OCI-LY7 (cell line): Measurements from ENCODE around the genes TMEM25 and HYOU1.

GRCh38 chr11:118495481-118495837 is 31.8 kb upstream of the TTC36 start:
- PRO-cap = no peak
- RAMPAGE, long total RNA = no peak

- PRO-cap = bidirectional peak, plus-strand start at chr11:118531202, minus-strand start at chr11:118531126
- RAMPAGE, long total RNA = no peak
Observed at GRCh38 chr11:118530814-118531443, at the start of gene TMEM25. Gene TMEM25 (plus strand): TSS chr11:118531192.

DNA sequence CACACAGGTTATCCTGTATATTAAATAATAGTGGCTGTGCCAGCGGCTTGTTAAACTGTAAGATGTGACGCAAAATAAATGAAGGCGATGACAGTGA is 220 bp upstream of the ARCN1 start:
- PRO-cap = no peak
- RAMPAGE, long total RNA = no peak

- PRO-cap = no peak
- RAMPAGE, long total RNA = no peak
Observed at GRCh38 chr11:118715098-118716111, 36.0 kb upstream of the TREH start.

DNA sequence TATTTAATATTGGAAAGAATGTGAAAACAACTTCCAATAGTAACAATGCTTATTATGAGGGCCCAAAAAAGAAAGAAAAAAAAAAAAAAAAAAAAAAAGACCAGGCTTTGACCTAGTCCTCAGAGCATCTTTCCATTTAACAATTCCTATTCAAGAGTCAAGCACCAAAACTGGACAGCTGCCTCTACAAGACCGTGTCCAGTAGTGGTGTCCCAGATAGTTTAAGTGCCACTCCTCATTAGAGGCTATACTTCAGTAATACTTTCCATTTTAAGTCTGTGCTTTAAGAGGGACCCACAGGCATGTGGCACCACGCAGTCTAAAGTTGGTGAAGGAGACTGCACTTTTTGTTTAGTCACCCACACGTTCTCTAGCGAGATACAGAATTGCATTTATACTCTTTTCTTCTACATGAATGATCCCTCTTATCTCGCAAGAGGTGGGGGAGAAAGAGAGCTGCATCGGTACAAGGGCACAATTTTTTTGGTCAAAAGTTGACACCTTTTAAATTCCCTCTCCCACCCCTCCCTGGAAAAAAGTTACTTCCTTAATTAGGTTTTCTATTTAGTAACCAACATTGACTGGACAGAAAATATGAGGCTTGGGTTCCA is 41.6 kb downstream of the DDX6 start:
- PRO-cap = no peak
- RAMPAGE, long total RNA = no peak

GRCh38 chr11:118822949-118823317 is 32.0 kb upstream of the DDX6 start:
- PRO-cap = no peak
- RAMPAGE, long total RNA = no peak

- PRO-cap = bidirectional peak, plus-strand start at chr11:118892775, minus-strand start at chr11:118892468
- RAMPAGE, long total RNA = start-site peak on the plus strand at chr11:118892744-118892778, 37 and 14 reads in 2 replicates
Observed at GRCh38 chr11:118892225-118893053, 8.7 kb downstream of the CXCR5 start.

DNA sequence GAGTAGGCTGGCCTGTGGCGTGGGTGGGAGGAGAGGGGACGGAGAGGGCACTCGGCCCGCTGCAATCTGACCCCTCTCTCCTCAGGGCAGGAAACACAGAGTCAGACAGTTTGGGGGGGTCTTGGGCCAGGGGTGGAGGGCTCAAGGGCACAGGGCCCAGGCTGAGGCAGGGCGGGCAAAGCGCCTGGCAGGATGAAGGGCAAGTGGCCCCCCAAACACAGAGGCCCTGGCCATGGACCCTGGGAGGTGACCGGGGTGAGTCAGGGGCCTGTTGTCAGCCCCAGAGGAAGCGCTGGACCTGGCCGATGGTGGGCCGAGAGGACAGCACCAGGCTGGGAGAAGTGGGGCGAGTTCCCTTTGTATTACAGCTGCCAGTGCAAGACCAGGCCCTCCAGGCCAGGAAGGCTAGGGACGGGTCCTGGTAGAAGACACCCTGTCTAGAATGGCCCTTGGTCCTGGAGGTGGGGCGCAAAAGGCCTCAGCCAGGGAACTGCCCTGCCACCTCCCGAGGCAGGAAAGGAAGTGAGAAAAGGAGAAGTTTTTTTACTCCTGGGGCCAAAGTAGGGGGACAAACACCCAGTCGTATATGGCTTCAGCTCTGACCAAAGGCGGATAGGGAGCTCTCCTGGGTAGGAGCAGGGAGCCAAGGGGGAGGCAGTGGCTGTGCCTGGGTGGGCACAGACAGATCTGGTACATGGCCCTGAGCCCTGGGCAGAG is 12.8 kb downstream of the CXCR5 start:
- PRO-cap = no peak
- RAMPAGE, long total RNA = no peak

DNA sequence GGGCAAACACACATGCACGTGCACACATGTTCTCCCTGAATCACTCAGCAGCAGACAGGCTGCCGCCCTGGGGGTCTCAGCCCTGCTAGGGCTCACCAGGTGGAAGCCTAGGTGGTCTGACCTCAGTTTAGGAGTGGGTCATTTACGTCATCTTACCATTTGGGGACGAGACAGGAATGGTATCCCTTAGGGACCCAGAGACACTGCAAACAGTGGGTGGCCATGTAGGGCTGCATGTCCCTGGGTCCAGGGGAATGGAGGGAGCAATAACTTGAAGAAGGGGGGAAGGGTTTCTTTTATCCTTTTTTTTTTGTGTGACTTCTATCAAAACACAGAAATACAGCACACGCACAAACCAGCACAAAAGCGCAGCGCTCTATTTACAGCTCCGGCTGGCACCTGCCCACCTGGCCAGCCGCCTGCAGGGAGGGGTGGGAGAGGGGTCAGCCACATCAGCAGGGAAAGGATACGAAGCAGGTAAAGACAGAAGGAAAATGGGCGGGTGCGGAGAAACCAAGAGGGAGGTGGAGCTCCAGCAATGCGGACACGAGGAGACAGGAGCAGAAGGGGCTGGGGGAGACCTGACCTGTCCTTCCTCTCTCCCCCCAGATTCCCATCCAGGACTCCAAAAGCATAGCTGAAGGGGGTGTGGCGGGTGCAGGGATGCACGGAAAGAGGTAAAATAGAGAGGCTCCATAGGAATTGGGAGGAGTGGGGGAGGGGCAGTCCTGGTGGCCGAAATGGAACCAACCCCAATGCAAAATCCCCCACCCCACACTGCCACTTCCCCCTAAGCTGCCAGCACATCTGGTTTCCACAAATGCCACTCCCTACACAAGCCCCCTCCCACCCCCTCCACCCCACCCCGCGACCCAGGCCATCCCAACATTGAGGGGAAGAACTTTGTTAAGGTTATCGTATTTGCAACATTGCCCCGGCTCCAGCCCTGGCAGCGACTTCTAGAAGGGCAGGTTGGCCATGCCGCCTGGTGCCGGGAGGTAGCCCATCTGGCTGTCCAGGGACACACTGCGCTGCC is 14.1 kb downstream of the CXCR5 start:
- PRO-cap = no peak
- RAMPAGE, long total RNA = no peak

- PRO-cap = bidirectional peak, plus-strand start at chr11:118914637, minus-strand start at chr11:118914533
- RAMPAGE, long total RNA = no peak
Observed at GRCh38 chr11:118914155-118914993, 11.4 kb downstream of the BCL9L start.

DNA sequence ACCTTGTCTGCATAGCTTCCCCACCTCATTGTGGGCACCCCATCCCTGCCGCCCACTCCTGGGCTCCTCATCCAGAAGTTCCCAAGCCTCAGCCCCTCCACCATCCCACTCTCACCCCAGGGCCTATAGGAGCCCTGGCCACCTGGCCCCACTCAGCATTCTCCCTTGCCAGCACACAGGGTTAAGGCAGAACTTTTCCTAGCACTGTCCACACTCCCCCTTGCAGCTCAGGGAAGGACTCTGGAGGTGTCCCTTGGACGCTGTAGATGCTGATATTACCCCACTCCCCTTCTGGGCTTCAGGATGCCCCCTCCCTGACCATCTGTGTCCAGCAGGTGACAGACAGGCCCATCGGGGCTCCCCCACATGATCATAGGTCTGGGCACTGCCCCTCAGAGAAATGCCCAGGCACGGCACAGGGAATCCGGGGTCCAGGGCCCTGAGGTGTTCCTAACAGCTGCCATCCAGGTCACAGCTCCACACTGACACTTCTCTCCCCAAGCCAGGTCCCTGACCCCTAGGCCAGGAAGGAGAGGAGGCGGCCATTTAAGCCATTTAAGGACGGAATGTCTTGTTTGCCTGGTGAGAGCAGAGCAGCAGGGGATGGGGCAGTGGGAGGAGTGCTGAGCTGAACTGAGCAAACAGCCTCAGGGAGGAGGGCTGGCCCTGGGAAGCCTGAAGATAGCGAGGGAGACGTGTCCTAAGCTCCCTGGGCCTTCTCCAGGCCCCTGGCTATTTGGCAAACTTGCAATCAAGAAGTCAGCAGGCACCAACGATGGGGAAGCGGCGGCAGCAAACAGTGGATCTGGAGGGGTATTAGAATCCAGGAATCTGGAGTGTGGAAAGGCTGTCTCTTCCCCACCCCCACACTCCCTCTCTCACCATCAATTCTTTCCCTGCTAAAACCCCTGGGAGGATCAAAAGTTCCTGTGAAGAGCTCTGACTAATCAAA is 9.1 kb downstream of the BCL9L start:
- PRO-cap = no peak
- RAMPAGE, long total RNA = no peak

DNA sequence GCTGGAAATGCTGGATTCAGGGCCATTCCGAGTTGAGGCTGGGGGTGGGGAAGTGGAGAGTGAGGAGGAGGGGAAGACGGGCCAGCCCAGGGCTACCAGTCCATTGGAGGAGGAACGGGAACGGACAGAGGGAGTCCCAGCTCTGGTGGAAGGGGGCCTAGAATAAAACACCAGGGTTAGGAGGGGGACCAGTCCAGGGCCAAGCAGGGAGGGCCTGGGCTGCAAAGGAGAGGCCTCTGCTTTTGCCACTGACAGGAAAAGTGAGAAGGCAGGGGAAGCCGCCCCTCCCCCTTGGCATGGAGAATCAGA is 4.3 kb downstream of the BCL9L start:
- PRO-cap = no peak
- RAMPAGE, long total RNA = no peak

DNA sequence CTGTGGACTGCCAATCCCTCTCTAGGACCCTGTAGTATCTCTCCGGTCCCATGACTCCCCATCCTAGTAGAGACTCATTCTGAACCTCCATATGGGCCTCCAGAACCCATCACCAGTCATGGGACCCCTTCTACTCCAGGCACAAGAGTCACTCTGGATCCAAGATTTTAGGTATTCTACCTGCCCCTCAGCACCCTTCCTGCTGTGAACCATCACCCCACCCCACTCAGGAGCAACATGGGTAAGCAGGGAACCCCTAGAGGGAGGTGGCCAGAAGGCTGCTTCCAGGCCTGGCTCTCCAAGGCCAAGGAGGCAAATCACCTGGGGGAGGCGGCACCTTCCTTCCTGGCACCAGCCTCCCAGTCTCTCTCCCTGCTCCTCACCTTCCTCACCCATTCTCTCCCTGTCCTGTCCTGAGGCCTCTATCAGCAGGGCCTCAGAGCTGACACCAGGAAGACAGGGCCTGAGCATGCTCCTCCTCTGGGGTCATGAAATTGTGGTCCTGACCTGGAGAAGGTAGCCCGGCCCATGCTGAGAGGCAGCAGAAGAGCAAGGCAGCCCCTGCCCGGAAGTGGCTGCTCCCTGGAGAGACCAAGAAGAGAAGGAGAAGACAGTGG is 2.1 kb downstream of the BCL9L start:
- PRO-cap = no peak
- RAMPAGE, long total RNA = no peak

- PRO-cap = bidirectional peak, plus-strand start at chr11:118928290, minus-strand start at chr11:118928205; unidirectional peak, plus-strand start at chr11:118928734
- RAMPAGE, long total RNA = no peak
Observed at GRCh38 chr11:118927752-118929027, 2.5 kb upstream of the BCL9L start.

- PRO-cap = no peak
- RAMPAGE, long total RNA = no peak
Observed at GRCh38 chr11:118980247-118980733, 8.7 kb downstream of the FOXR1 start.

DNA sequence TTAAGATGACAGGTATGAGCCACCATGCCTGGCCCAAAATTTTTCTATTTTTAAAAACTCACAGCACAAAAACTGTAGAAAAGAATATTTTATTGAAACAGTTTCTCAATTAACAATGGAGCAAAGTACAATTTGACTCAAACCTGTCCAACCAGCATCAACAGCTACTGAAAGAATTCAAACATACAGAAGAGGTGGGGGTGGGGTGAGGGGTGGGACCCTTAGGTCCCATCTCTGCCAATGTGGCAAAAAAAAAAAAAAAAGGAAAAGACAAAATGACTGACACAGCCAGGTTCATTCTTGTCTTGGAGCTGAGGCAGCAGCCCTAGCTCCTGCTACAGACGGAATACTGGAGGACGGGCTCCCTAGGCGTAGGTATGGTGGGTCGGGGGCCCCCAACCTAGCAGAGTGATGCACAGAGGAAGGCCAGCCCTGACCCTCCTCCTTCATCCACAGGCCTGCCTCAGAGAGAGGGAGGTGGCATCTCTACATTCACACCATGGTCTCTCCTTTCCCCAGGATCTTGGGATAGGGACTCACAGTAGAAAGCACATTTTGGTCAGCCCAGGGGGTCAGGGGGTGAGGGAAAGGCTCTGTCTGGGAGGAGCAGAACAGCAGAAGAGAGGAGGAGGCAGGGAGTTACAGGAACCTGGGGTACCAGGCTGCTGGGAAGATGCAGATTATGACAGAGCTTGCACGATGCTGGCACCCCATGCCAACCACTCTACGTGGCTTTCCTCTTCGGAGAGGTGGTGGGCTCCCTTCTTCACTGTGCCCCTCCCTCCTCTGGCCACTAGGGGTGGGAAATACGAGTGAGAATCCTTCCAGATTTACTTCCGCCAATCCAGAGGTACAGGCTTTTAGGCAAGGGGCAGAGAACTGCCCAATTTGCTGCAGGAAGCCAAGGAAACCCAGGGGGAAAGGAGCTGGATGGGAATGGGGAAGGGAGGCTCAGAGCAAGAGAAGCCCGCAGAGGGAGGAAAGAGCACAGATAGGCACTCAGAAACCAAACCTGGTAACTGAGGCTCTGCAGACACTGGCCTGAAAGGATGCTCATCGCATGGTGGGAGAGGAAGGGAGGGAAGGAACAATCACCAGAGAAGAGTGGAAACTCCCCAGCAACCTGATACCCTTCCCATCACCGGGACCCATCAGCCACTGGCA is 12.5 kb downstream of the HYOU1 start:
- PRO-cap = no peak
- RAMPAGE, long total RNA = no peak

- PRO-cap = bidirectional peak, plus-strand start at chr11:119056617, minus-strand start at chr11:119056471; bidirectional peak, plus-strand start at chr11:119057470, minus-strand start at chr11:119057129
- RAMPAGE, long total RNA = no peak
Observed at GRCh38 chr11:119056277-119057273, at the start of gene HYOU1. Gene HYOU1 (minus strand): TSS chr11:119057205.

DNA sequence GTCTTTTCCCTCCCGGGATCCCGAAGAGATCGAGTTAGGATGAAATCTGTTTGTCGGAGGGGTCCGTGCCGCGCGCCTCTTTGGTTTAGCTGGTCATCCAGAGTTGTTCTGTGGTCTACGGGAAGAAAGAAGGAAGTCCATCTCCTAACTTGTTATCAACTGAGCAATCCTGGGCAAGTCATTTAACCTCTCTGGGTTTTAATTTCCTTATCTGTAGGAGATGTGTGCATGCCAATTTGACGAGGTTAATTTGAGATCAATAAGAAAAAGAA is 348 bp downstream of the VPS11 start:
- PRO-cap = no peak
- RAMPAGE, long total RNA = no peak

- PRO-cap = no peak
- RAMPAGE, long total RNA = no peak
Observed at GRCh38 chr11:119081689-119082352, 2.9 kb upstream of the HMBS start.

DNA sequence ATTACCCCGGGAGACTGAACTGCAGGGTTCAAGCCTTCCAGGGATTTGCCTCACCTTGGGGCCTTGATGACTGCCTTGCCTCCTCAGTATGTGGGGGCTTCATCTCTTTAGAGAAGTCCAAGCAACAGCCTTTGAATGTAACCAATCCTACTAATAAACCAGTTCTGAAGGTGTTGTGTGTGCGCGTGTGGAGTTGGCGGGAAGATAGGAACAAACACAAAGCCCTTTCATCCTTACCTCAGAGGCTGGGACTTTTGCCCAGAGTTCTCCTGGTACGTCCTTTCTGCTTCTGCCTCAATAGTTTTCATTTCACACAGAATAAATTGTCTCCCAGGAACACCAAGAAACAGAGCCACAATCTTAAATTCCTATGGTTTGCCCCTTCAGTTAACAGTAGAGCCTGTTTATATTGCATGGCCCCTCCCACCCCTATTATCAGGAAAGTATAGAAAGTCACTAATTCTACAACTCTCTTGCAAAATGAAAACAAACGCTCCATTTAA is 1.8 kb downstream of the H2AX start:
- PRO-cap = no peak
- RAMPAGE, long total RNA = no peak